Thoracic aorta endothelial cell (primary cell): ENCODE measurements around a stretch of chr4.

- CAGE, long polyA plus RNA, result no peak
Measured at GRCh38 chr4:7910048-7910455, 29.6 kb downstream of the AFAP1 start.

DNA sequence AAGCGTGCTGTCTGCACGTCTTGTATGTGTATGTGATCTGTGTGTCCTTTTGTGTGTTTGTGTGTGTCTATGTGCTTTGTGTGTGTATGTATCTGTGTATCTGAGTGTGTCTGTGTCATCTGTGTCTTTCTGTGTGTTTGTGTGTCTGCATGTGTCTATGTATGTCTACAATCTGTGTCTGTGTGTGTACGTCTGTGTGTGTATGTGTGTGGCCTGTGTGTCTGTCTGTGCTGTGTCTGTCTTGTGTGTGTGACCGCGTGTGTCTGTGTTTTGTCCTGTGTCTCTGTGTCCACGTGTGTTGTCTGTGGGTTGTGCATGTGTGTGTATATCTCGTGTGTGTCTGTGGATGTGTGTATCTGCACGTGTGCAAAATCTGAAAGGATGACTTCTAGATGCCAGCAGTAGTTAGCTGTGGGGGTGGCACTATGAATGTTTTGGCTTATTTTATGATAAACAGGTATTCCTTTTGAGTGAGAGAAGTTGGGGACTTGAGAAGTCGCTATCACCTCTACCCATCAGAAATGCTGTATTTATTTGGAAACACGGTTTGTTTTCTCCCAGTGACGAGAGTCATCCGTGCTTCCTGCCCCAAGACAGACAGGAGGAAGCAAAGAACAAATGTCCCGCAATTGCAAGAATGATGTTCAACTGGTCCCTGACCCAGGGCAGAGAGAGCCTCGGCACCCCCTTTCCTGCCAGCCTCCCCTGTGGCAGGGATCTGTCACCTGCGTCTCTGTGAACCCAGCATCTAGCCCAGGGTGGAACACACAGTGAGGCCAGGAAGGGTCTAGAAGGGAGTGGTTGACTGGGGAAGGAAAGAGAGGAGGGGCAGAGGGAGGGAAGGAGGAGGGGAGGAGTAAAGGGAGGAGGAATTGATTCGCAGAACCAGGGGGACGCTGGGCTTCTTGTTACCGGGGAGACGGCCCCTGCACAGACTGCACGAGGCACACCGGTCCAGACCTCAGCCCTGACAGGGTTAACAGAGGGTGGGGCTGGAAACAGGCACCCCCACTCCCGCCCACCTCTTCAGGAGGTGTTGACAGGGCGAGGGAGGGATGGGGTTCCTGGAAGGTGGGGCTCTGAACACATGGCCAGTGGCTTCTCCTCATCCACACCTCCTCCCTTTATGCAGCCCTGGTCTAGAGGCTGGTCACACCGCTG is 88.3 kb downstream of the ABLIM2 start:
- CAGE, long polyA plus RNA, result no peak

GRCh38 chr4:8143469-8143849 is 15.2 kb downstream of the ABLIM2 start:
- CAGE, long polyA plus RNA, result no peak

GRCh38 chr4:8156556-8157147 is 2.0 kb downstream of the ABLIM2 start:
- CAGE, long polyA plus RNA, result no peak

GRCh38 chr4:8172342-8172851 is 13.8 kb upstream of the ABLIM2 start:
- CAGE, long polyA plus RNA, result no peak

GRCh38 chr4:8188630-8189610 is 10.2 kb upstream of the SH3TC1 start:
- CAGE, long polyA plus RNA, result no peak

DNA sequence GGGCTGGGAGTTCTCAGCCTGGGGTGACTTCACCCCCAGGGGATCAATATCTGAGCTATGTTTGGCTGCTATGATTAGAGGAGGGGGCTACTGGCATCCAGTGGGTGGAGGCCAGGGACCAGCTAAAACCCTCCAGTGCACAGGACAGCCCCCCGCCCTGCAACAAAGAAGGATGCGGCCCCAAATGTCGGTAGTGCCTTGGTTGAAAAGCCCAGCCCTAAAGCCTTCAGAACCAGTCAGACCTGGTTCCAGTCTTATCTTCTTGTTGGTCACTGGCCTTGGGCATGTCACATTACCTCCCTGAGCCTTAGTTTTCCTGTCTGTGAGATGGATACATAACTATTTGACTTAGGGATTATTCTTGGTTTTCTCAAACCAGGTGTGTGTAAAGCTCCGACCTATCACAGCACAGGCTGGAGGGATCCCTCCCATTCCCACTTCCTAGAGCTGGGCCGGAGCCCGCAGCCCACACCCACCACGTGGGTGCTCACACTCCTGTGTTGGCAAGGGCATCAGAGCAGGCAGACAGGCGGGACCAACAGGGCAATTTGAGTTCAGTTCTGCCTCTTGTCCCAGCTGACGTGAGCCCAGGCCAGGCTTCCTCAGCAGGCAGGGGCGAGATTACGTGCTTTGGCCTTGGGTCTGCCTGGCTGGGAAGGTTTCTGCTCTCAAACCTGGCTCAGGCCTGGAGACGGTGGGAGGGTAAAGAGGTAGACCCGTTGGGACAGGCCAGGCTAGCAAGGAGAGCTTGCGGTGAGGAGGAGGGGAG is 952 bp upstream of the SH3TC1 start:
- CAGE, long polyA plus RNA, result no peak

DNA sequence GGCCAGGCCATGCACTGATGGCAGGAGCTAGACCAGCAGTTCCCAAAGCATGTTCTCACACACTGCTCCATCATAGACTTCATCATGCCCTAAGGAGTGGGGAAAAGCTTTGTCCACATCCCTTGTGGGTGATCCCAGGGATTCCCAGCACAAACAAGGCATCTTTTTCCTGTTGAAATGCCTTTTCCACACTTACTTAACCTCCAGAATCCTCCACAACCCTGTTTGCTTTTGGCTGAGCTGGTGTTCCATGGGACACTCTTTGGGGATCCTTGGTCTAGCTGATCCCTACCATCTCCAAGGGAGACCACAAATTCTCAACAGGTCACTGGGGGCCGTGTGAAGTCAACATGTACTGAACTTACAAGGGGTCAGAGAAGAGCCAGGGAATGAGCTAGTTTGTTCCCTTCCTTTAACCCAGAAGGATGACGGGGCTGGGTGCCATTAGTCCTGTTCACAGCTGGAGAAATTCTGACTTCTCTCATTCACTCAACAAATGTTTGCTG is 21.8 kb downstream of the SH3TC1 start:
- CAGE, long polyA plus RNA, result no peak

GRCh38 chr4:8221380-8222042 is 22.4 kb downstream of the SH3TC1 start:
- CAGE, long polyA plus RNA, result no peak

DNA sequence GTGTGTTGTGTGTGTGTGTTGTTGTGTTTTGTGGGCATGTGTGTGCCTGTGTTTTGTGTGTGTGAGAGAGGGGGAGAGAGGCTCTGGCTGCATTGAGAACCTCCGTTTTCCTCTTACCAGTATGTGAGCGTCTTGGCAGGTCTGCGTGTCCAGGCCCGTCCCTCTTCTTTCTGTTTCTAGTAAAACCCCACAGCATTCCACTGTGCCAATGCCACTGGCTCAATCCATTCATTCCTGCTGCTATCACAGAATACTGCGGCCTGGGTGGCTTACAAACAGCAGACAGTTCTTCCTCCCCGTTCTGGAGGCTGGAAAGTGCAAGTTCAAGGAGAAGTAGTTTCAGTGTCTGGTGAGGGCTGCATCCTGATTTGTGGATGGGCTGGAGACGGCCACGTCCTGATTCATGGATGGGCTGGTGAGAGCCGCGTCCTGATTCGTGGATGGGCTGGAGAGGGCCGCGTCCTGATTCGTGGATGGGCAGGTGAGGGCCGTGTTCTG is 15.4 kb upstream of the HTRA3 start:
- CAGE, long polyA plus RNA, result no peak

DNA sequence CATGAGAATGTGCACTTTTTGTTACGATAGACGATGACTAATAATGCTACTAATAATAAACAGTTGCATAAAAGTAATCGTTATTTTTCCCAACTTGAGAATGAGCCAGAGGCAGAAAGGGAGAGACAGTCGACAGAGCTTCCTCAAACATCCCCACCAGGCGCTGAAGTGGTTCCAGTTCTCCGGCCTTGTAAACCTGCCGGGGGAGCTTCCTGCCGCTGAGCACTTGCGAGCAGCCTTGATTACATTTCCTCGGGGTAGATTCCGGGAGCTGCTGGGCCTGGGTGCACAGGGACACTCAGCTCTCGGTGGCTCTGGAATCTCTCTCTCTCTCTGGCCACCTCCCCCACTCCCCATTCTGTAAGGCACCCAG is 8.8 kb upstream of the HTRA3 start:
- CAGE, long polyA plus RNA, result no peak

DNA sequence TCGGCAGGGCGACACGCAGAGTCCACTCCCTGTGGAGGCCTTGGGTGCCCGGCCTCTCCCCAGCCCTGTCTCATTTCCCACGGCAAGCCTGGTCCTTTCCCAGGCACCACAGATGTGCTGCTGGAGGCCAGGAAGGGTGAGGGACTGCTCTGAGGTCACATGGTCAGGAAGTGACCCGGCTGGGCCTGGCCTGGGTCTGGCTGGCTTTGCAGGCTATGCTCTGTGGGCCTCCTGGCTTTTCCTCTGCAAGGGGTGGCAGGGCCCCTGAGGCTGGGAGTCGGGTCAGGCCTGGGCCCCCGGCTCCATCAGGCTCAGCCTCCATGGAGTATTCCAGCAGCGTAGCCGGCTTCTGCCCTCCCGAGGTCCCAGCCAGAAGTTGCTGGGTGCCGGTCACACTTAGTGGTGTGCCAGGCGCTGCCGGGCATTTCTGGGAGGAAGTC is 3.4 kb downstream of the HTRA3 start:
- CAGE, long polyA plus RNA, result no peak

DNA sequence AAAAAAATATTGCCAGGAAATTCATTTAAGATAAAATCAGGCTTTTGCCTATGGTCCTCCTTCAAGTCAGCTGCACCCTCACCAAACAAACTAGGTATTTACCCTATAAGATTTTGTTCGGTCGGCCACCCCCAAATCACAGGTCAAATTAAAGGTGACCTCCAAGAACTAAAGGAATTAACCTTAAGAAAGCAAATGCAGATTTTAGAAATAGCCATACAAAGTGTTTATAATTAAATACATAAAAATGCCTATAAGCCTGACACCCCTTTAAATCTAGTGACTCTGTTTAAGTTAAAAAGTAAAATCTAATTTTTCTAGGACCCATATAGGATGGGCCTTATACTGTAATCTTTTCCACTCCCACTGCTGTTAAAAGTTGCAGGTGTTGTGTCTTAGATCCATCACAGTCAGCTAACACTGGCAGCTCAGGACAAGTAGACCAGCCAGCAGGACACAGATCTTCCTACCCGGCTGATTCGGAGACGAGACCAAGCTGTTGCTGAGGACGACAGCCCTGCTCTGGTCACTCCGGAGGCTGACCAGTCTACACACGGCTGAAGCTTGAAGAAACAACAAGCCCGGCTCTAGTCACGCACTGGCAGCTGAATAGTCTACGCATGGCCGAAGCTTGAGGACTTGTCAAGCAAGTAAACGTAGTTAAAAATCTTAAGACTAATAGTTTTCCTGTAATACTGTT is 2.0 kb downstream of the ACOX3 start:
- CAGE, long polyA plus RNA, result no peak

- CAGE, long polyA plus RNA, result no peak
Measured at GRCh38 chr4:8457366-8457942, 16.9 kb downstream of the TRMT44 start.

GRCh38 chr4:8472984-8473801 is 32.6 kb downstream of the TRMT44 start:
- CAGE, long polyA plus RNA, result no peak

- CAGE, long polyA plus RNA, result no peak
Measured at GRCh38 chr4:8478465-8478850, 37.9 kb downstream of the TRMT44 start.

GRCh38 chr4:8506667-8507140 is 66.1 kb downstream of the TRMT44 start:
- CAGE, long polyA plus RNA, result no peak

GRCh38 chr4:8610954-8611773 is 18.6 kb downstream of the CPZ start:
- CAGE, long polyA plus RNA, result no peak

GRCh38 chr4:8642007-8642483 is 49.5 kb downstream of the CPZ start:
- CAGE, long polyA plus RNA, result no peak

DNA sequence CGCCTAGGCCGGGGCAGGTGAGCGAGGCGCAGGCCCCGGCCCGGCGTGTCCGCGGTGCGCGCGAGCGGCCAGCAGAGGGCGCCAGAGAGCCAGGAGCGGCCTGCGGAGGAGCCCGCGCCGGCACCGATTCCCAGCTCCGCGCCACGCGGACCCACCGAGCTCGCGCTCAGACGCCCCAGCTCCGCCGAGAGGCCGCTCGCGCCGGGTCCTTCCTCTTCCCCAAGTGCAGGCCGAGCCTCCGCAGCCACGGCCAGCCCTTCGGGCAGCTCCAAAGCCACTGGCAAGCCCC is 128.9 kb upstream of the HMX1 start:
- CAGE, long polyA plus RNA, result no peak